ENCODE measurements around a stretch of chr7.

DNA sequence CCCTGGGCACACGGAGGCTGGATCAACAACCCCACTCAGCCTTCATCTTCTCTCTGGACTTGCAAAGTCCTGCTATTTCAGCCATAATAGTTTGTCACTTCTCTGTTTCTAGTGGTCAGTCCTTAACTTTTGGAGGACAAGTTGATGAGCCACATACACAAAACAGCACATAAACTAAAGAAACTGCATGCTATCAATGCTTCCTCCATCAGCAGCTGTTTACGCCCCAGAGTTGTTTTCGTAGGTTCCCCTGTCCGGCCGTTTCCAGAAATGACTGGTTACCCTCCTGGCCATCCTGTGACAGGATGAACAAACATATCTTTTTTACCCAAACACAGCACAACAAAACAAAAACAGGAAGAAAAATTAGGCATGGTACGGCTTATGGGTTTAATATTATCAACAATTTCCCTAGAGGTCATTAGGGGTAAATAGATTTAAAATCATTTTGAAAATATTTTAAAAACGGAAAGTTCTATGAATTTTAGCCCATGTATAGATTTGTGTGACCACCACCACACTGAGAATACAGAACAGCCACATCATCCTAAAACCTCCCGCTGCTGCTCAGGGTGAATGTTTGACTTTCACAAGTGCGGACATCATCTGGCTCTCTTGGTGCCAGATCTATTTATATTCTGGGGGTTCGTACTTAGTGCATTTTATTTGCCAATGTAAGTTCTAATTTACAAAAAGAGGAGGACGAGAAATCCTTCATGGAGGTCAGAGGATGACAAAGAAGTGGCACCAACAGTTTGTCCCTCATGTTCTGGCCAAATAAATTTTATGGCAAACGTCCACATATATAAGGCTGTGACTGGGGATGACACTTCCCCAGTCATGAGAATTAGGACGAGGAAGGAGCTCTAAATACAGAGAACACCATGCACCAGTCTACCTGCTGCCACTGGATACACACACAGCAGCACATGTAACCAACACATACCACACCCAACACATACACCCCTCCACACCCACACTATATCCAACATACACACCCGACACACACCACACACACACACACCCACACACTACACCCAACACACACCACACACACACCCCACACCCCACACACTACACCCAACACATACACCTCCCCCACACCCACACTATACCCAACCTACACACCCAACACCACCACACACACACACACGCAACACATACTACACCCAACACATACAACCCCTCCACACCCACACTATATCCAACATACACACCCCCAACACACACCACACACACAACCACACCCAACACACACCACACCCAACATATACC is 74.6 kb downstream of the HIPK2 start:
- RAMPAGE, long total RNA: no peak
- RRBS: no CpG with 5 or more reads among the region's 15 CpGs

DNA sequence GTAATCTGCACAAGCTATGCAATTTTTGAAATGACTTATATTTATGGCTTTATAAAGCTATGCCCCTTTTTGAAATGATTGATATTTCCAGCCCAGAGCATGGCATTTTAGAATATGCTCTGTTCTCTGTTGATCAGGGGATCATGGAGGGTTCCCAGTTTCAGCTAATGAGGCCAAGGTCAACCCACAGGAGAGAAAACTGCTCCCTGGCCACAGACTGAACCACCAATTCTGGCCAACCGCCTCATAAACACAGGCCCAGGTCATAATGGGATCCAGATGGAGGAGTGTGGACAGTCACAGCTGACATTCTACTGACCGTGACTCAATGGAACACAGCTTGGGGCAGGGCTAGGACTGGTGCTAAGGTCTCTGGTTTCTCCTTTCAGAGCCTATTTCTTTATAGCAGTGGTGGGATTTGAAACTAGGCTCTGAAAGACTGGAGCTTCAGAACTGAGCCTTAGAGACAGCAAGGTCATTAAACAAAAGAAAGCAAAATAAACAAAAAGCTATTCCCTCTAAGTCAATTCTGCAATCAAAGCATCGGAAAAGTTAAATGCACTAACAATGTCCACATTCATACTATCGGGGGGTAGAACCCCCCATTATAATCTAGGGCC is 68.3 kb downstream of the HIPK2 start:
- RAMPAGE, long total RNA: no peak
- RRBS: no CpG with 5 or more reads among the region's 4 CpGs

- RAMPAGE, long total RNA: no peak
- RRBS: 99% methylated on average over 4 of the region's 25 CpGs
Observed at GRCh38 chr7:139716439-139717028, 61.3 kb downstream of the HIPK2 start.

DNA sequence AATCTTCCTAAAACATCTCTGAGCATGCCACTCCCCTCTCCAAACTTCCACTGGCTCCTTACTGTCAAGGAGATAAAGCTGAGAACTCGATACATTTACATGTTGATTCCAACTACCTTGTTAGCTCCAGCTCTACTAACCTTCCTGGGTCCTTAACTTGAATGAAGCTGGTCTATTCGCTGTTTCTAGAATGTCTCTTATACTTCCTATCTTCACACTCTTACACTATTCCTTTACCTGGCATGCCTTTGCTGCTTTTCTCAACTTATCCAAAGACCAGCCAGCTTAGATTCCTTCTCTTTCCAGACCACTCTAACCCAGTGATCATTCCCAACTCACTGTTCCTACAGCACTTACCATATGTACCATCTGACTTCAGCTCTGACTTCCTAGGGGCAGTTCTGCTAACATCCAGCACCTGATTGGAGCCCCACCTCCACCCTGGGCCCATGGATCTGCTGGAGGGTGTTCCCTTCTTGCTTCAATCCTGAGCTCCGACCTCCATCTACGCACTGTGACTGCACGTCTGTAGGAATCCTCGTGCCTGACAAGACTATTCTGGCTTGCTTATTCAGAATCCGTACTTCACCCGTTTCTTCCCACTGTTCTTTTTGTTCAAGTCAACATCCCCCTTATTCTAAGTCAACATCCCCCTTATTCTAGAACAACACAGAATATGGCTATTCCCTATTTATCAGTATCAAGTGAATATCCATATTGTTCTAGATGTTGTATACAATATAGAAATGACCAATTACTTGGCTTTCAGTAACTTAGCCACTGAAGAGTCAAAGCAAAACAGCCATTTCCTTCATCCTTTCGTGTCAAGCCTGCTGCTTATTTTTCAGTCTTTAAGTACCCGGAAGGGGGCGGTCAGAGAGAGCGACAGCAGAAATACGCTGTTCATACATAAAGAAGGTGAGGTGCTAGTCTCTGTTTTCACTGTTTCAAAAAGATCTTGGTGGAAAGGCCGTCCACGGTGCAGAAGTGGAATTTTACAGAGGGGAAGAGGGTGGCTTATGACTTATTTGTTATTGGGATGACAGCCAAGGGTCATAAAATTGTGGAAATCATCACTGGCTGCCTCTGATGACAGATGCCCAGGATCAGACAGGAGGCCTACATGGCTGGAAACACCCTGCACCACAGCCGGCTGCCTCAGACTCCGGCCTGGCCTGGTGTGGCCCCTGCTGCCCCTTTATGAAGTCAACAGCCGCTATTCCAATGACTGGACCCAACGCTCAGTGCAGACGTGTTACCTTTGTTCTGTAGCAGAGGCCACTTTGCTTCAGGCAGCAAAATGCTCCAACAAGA is 57.4 kb downstream of the HIPK2 start:
- RAMPAGE, long total RNA: no peak
- RRBS: no CpG with 5 or more reads among the region's 20 CpGs

DNA sequence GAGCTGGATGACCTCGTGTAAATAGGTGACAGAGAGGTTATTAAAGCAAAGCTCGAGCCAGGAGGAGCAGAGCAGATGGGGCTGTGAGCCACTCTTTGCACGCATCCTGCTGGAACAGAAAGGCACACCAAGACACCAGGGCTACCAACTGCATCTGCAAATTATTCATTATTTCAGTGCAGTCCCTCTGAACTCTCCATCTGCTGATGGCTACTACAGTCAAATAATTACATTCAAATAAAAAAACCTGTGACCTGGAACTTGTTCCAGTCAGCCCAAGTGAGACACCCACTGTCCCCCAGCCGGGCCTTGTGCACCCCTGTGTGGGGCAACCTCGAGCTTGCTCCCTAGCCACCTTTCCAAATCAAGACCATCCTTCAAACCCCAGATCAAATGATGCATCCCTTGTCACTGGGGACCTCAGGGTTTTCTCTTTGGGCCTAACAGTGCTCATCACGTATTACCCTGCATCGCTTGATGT is 31.8 kb downstream of the HIPK2 start:
- RAMPAGE, long total RNA: no peak
- RRBS: no CpG with 5 or more reads among the region's 7 CpGs

DNA sequence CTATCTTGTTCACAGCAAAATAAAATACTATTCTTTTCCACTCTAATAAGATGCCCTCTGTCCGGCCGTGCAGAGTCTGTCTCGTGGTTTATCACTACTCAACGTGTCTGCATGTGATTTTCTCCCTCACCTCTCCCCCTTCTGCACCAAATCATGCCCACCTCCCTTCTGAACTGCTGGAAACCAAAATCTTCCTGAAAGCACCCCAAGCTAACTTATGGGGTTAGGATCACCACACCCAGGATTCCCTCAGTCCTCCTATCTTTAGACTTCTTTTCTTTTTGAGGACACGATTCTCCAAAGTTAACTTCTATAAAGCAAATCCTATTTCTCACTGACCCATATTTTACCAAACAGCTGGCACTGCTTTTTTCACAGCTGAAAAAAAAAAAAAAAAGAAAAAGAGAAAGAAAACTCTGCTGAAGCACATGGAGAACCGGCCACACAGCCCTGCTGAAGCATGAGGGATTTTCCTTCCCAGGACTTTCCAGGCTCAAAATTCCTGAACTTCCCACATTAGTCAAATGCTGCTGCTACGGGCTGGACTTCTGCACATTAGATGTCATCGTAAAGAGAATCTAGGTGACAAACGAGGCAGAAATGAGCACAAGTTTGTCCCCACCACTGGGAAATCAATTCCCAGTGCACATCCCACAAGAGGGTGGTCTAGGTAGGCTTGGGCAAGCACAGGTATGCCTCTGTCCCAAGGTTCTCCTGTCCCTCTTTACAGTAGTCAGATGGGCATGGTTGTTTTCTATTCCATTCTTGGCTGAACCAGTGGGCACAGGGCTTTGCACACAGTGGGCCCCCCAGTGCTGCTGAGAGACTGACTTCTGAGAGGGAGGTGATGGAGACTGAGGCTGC is 25.2 kb downstream of the HIPK2 start:
- RAMPAGE, long total RNA: no peak
- RRBS: no CpG with 5 or more reads among the region's 9 CpGs

DNA sequence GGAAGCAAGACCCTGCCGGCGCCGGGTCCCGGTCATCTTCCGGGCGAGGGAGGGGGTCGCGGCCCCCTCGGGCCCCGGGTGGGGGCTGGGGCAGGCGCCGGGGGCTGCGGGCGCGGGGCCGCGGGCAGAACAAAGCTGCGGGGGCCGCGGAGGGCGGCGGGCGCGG is 502 bp downstream of the HIPK2 start:
- RAMPAGE, long total RNA: no peak
- RRBS: 1% methylated on average over 19 of the region's 24 CpGs

DNA sequence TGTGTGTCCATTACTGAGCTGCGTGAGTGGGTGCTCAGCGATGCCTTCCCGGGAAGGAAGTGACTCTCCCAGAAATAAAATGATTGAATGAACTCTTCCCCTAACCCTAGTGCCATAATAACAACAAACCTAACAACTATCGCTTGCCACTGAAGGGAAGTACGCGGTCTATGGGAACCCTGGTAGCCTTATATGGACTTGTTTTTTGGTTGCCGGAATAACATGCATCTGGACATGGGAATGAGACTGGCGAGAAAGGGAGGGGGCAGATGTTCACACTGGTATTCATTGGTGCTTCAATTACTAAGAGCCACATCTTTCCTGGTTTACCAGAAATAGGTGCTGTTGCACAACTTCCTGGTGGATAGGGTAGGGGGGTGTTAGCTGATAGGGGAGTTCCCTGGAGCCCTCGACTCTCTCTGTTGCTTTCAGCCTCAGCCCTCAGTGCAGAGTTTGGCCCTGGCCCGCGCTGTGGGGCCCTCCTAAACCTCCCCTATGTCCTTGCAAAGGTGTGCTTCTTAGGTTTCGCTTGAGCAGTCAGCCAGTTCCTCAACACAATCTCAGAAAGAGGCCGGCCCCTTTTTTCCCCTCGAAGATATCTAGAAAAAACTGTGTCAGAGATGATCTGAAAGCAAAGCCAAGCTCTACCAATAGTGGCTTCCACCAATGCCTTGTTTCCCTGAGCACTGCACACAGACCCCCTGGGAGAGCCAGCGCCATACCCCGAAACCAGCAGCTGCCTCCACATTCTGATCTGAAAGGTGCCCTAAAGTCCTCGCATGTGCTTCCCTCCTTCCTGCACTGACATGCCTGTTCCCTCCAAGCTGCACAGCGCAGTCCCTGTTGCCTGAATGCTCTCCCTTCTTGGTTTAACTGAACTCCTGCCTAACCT is 13.5 kb downstream of the TBXAS1 start:
- RAMPAGE, long total RNA: no peak
- RRBS: no CpG with 5 or more reads among the region's 18 CpGs

DNA sequence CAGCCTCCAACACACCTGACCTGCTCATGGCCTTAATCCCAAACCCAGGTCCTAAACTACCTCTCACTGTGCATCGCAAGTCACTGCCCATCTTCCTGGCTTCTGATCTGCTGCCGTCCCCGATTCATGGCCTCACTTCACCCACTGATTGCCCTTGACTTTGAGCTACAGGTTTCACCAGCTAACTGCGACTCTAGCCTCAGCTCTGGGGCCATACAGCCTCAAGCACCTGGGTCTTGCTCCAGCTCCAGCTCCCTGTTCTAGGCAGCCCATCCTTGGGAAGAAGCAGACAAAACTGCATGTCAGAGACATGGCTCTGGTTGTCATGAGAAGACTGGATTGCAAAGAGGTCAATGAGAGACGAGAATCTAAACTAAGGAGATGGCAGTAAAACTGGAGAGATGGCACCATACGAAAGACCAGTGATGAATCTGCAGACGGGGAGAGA is 48.9 kb downstream of the PARP12 start:
- RAMPAGE, long total RNA: no peak
- RRBS: no CpG with 5 or more reads among the region's 7 CpGs

- RAMPAGE, long total RNA: no peak
- RRBS: no CpG with 5 or more reads among the region's 2 CpGs
Observed at GRCh38 chr7:140241785-140242261, 65.0 kb upstream of the KDM7A start.

DNA sequence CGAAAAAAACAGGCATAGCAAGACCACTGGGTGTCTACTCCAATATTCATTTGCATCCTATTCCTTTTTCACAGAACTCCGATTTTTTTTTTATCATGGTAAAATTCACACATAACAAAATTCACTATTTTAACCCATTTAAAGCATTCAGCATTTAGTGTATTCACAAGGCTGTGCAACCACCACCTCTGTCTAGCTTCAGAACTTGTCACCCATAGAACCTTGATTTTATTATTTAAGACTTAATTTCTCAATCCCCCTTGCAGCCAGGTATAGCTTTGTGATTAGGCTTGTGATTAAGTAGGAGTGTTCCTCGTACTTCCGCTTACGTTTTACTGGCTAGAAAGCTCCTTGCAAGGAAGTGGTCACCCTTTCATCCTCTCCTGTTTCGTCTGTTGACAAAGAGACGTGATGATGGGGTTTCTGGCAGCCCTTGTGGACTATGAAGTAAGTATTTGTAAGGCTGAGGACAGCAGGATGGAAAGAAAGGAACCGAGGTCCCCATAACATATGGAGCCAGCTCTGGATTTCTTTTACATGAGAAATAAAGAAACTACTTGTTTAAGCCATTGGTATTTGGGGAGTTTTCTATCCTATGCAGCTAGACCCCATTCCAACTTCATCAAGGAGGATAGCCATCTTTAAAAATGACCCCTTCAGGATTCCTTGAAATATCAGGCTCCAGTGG is 86.5 kb upstream of the KDM7A start:
- RAMPAGE, long total RNA: no peak
- RRBS: no CpG with 5 or more reads among the region's 8 CpGs

DNA sequence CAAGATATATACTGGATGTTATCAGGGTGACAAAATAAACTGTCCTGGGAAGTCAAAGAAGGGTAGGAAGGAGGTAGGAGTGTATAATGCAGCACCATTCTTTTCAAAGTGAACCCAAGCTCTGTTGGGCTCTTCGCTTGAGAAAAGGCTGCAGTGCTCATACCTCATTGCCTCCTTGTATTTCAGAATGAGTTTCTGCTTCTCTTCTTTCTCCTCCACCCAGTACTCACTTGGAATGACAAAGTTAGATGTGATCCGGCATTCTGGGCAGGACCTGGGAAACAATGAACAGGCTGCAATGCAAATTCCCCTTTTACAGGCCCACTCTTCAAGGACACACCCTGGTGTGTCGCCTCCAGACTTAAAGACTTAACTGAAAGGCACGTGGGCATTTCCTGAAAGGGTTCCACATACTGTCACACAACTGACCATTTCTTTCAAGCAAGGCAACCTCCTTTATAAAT is 23.6 kb downstream of the MKRN1 start:
- RAMPAGE, long total RNA: no peak
- RRBS: no CpG with 5 or more reads among the region's 4 CpGs

DNA sequence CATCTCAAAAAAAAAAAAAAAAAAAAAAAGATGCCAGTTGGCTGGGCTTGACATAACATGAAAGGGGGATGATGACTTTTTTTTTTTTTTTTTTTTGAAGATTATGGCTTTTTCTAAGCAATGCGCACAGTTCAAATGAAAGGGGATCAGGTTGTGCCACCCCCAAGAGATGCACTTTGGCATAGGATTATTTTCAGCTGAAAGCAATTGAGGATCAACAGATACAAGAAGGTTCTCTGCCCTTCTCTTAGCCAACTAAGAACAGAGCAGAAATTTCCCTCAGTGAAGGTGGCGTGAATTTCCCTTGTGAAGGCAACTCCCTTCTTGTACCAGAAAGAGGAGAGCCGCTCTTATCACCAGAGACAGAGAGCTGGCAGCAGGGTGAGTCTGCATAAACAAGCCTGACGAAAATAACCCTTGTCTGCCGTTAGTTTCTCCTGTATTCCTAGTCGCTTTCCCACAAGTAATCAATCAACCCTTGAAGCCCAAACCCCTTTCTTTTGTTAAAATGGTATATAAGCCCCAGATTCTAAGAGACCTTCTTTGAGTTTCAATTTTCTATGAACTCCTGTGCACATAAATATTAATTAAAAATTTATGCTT is 28.6 kb upstream of the MKRN1 start:
- RAMPAGE, long total RNA: no peak
- RRBS: no CpG with 5 or more reads among the region's 6 CpGs

DNA sequence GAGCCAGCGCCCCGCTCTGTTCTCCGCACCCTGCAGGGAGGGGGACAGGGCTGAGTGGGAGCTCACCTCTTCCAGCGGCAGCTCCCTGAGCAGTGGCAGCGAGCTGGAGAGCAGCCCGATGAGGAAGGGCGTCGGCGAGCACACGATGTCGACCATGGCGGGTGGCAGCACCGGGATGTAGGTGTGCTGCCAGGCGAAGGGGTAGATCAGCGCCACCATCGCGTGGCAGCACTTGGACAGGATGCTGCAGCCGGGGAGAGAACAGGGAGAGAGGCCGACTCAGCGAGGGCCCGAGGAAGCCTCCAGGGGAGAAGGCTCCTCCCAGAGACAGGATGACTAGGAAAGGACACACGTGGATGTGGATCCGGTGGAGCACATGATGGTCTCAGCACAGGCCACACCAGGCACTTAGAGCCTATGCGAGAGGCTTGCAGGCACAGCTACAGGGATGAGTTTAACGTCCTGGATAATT is 48.0 kb upstream of the MKRN1 start:
- RAMPAGE, long total RNA: no peak
- RRBS: 54% methylated on average over 5 of the region's 25 CpGs

DNA sequence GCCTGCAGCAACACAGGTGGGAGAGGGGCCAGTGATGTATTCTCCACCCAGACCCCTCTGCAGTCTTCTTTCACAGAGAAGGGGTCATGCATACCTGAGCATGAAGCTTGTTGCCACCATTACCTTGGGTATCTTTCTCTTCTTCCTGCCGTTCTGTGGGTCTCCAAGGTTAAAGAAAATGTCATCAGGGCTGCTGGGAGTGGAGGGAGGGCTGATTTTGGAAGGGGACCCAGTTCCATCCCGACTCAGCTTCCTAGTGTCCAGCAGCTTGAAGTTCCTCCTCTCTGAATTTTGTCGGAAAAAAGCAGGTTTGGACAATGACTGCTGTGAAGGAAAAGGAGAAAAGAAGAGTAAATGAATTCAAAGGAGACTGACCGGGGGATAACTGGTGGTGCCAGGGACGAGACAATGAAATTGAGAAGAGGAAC is 66.9 kb downstream of the DENND2A start:
- RAMPAGE, long total RNA: no peak
- RRBS: no CpG with 5 or more reads among the region's 5 CpGs

DNA sequence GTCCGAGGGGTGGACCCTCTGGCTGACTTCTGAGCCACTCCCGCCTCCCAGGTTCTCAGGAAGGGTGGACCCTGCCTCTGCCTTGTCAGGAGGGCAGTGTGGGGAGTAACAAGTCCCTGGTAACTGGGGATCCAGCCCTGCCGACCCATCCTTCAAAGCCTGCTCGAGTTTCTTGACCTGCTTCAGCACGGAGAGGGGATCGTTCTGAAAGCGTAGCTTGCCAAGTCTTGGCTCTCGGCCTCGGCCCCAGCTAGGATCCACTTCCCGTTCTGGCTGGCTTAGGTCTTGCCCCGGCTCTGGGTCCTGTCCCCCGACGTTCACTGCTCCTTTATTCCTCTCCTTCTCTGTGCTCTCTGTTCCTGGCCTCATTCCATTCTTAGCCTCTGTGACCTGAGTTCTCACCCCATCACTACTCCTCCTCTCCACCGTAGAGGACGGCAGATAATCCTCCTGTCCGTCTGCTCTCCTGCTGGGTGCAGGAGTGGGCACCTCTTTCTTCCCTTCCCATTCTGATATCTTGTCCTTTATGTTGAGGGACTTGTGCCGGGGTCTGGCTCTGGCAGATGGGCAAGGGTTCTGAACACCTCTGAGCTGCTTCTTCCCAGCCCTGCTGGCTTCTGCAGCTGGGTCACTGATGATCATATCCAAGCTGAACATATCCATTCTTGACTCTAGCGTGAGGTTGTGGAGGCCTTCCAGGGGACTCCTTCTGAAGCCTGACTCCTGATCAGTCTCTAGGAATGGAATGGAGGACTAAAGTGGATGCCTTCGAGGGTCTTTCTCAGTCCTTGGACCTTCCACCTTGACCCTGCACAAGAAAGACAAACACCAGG is 38.7 kb downstream of the DENND2A start:
- RAMPAGE, long total RNA: no peak
- RRBS: no CpG with 5 or more reads among the region's 19 CpGs

DNA sequence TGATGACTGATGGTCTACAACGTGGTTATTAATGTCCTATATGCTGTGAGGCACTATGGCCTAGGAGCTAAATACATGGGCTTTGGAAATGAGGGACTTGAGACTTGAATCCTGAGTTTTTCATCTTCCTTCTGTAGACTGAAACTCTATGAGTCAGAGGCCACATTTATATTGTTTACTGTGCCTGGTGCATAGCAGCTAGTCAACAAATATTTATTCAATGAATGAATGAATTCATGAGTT is 36.0 kb downstream of the DENND2A start:
- RAMPAGE, long total RNA: no peak
- RRBS: no CpG with 5 or more reads among the region's 1 CpG

GRCh38 chr7:140714528-140715180 is 18.1 kb downstream of the NDUFB2 start:
- RAMPAGE, long total RNA: no peak
- RRBS: no CpG with 5 or more reads among the region's 10 CpGs

GRCh38 chr7:140721328-140721941 is 24.9 kb downstream of the NDUFB2 start:
- RAMPAGE, long total RNA: no peak
- RRBS: no CpG with 5 or more reads among the region's 5 CpGs

- RAMPAGE, long total RNA: no peak
- RRBS: no CpG with 5 or more reads among the region's 2 CpGs
Observed at GRCh38 chr7:140827116-140827678, 97.5 kb downstream of the BRAF start.